BE2C (cell line): Measurements from ENCODE around the gene LPCAT3.

DNA sequence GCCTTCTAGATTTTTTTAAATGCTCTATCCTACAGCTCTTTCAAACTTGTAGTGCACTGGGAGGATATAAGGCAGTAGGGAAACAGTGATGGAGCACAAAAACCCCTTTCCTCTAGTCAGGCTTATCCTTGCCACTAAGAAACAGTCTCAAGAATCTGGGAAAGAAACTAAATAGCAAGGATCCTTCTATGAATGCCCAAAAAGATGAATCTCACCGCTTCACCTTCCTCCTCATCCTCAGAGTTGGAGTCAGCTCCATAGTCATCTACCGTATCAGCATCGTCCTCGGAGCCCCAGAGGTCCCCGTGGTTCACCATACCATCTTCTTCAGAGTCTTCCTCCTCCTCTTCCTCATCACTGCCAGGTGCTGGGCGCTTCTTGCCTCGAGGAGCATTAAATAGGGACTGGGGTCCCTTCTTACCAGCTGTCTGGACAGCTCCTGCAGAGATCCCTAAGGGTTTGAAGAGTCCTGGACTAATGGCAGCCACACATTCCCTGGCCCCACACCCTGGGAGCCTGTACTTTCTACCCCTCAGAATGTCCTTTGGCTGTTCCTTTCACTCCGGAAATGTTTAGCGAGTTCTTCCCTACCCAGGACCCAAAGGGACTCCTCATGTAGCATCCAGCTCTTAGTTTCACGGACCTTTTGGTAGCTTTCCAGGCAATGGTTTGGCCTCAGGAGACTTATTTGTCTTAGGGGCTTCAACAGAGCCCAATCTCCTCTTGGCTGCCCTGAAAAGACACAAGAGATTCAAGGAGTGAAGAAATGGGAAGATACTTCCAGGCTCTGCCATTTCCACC is 2.0 kb downstream of the NOP2 start:
- RRBS = no CpG with 5 or more reads among the region's 10 CpGs

DNA sequence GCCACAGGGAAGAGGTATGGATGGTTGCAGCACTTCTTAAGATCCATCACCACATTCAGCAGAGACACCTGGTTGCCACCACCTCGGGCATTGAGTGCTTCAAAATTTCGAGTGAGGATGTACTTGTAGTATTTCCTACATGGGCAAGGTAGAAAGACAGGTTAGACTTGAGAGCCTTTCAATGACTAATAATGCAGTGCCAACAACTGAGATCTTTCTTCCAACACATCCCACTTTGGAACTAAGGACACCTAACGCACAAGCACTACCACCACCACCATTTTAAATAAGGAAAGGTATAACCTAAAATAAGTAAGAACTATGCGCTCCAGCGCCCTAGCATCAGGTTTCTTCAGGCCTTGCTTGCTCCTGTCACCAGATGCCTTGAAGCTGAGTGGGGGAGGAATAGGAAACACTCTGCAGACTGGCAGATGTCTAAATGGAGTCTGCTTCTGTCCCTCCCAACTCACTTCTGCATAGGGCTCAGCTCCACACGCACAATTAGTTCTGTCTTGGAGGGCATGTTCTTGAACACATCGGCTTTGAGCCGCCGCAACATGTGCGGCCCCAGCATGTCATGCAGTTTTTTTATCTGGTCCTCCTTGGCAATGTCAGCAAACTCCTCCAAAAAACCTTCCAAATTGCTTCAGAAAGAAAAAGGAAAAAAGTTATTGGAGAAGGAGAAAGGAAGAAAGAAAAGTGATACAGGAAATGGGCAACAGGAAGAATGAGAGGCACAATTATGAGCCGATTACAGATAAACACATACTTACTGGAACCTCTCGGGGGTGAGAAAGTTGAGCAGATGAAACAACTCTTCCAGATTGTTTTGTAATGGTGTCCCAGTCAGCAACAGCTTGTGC is 15.0 kb downstream of the CHD4 start:
- RRBS = no CpG with 5 or more reads among the region's 12 CpGs

DNA sequence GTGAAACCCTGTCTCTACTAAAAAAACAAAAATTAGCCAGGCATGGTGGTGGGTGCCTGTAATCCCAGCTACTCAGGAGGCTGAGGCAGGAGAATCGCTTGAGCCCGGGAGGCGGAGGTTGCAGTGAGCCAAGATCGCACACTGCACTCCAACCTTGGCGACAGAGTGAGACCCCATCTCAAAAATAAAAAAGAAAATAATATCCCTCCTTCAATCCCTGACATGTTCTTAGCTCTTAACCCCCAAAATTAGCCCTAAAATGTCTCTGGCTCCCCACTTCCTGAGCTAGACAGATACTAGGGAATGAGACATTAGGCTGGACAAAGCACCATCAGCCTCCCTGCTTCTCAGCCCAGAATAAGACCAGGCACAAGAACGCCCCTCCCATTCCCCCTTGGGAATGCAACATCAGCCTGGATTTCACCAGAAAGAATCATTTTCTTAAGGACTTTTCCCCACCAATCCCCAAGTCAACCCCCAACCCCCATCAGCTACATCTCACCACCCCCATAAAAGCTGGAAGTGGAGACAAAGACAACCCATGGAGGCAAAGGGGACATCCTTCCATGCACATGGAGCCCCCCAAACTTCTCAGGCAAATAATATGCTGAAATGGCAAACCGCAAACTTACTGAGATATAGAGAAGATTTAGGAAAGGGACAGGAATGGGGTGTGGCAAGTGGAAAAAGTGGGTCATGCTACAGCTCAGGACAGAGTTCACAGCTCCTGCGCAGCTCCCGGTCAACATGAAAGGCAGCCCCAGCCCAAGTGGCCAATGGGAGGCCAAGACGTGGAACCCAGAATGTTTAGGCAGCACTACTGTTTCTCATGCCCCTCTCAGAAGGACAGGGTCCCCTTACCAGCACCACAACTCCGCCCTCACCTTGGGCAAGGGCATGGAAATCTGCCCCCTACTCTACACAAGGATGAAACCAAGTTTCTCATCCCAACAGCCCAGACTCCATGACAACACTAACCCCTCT is 2.8 kb downstream of the CHD4 start:
- RRBS = no CpG with 5 or more reads among the region's 11 CpGs

GRCh38 chr12:6606098-6606983 is 838 bp downstream of the CHD4 start:
- RRBS = 0% methylated on average over 4 of the region's 62 CpGs

DNA sequence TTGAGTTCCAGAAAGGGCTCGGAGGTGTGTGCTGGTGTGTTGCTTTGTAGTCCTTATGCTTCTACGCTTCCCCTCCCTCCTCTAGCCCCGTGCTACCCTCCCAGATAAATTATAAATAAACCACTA is 4.7 kb upstream of the CHD4 start:
- RRBS = no CpG with 5 or more reads among the region's 3 CpGs

DNA sequence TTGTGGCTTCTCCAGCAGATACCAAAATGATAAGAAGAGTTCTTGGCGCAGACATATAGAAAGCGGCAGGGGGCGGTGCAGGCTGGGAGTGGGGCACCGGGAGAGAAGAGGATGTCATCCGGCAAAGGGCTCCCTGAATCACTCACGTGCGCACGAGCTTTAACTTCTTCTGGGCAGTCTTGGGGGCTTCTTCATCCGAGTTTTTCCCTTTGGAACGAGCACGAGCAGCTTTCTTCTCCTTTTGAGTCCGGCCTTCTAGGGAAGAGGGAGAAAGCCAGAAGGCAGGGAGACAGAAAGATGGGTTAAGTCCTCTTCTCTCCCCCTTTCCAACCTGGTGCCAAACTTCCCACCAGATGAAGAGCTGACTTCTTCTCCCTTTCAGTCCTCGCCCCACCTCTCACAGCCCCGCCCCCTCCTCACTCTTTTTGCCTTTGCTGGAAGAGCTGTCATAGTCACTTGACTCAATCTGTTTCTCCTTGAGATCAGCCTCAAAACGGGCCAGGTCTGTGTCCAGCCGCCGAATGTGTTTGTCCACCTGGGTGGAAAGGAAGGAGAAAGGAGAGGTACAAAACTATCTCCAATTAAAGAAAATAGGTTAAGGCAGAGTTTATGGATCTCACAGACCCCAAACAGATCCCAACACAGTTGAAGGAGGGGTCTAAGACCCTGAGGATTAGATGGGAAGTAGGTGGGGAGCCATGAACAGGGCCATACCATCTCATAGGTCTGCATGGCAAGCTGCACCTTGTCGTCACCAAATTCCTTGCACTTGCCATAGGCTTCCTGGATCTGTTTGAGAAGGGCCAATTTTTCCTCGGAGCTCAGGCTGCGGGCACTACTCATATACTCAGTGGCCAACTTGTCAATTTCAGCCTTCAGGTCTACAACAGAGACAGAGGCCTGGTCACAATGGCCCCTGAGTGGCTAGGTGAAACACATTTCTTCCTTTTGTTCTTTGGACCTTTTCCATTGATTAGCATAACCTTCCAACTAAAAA is 5.6 kb upstream of the ACRBP start:
- RRBS = no CpG with 5 or more reads among the region's 20 CpGs

DNA sequence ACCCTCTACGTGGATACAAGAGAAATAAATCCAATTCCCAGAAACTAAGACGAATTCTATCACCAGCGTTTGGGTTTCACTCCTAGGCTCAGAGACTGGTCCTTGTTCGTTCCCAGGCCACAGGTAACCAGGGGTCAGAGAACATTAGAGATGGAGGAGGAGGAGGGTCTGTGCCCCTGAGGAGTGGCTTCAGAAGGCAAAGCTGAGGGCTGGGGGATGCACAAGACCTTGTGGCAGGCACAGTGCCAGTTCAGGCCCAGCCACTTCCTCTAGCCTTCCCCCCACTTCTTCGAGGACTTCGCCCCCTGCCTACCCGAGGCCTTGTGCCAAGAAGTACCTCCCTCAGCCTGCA is 809 bp downstream of the ZNF384 start:
- RRBS = no CpG with 5 or more reads among the region's 7 CpGs

DNA sequence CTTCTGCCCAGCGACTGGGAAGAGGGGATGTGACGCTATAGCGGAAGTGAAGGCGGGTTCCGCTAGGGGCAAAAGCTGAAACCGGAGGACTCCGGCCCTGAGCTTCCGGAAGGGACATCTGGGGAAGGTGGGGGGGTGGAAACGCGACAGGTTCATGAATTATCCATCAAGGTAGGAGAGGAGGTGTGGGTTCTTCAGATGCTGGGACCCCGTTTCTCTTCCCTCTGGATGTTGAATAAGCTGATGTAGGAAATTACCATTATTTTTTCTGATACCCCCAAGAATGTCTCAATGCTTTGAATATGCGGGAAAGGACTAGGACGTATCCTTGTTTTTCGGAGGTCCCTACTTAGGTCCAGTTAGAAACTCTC is 459 bp upstream of the ZNF384 start:
- RRBS = no CpG with 5 or more reads among the region's 14 CpGs

DNA sequence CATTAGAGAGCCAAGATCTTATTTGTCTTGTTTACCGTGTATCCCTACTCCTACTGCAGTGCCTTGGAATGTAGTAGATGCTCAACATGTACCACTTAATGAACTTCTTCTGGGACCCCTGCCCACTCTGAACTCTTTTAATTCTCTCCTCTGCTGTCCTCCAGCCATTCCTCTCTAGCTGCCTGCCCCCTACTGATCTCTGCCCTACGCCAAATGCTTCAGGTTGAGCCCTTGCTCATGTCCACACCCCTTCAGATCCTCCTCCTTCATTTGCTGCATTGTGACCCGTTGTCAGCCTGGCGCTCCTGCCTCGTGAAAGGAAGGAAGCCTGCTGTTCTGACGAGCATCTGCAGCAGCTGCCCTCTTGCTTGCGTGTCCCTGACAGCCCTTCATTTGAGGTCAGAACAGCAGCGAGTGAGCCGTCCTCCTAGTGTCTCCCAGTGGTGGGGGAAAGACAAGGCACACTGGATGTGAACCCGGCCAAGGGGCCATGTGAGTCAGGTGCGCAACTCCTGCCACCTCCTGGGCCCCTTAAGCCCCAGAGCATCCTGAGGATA is 2.9 kb upstream of the PIANP start:
- RRBS = no CpG with 5 or more reads among the region's 11 CpGs

- RRBS = no CpG with 5 or more reads among the region's 7 CpGs
Measured at GRCh38 chr12:6768473-6769025, 2.4 kb downstream of the PTMS start.

DNA sequence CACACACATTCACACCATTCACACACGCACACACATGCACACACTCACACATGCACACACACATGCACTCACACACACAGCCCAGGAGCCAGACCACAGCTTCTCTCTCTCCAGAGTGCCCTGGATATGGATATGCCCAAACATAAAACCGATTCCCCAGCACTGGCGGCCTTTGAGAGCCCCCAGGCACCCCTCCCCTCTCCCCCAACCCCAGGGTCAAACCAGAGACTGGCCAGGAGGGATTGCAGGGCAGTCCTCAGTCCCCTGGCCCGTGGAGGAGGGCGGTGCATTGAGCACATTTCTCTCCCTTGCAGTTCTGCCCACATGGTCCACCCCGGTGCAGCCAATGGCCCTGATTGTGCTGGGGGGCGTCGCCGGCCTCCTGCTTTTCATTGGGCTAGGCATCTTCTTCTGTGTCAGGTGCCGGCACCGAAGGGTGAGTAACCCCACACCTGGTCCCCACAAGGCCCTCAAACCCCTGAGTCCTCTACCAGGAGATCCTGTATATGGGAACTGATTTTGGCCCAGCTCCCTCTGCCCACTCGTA is 3.4 kb upstream of the GPR162 start:
- RRBS = 80% methylated on average over 4 of the region's 12 CpGs

GRCh38 chr12:6819861-6820667 is 1.6 kb upstream of the GPR162 start:
- RRBS = no CpG with 5 or more reads among the region's 9 CpGs

- RRBS = no CpG with 5 or more reads among the region's 15 CpGs
Measured at GRCh38 chr12:6870946-6871934, 1.9 kb downstream of the SPSB2 start.

GRCh38 chr12:6871935-6873018 is 826 bp downstream of the SPSB2 start:
- RRBS = no CpG with 5 or more reads among the region's 38 CpGs

GRCh38 chr12:6948082-6948700 is 3.0 kb upstream of the PTPN6 start:
- RRBS = no CpG with 5 or more reads among the region's 9 CpGs

DNA sequence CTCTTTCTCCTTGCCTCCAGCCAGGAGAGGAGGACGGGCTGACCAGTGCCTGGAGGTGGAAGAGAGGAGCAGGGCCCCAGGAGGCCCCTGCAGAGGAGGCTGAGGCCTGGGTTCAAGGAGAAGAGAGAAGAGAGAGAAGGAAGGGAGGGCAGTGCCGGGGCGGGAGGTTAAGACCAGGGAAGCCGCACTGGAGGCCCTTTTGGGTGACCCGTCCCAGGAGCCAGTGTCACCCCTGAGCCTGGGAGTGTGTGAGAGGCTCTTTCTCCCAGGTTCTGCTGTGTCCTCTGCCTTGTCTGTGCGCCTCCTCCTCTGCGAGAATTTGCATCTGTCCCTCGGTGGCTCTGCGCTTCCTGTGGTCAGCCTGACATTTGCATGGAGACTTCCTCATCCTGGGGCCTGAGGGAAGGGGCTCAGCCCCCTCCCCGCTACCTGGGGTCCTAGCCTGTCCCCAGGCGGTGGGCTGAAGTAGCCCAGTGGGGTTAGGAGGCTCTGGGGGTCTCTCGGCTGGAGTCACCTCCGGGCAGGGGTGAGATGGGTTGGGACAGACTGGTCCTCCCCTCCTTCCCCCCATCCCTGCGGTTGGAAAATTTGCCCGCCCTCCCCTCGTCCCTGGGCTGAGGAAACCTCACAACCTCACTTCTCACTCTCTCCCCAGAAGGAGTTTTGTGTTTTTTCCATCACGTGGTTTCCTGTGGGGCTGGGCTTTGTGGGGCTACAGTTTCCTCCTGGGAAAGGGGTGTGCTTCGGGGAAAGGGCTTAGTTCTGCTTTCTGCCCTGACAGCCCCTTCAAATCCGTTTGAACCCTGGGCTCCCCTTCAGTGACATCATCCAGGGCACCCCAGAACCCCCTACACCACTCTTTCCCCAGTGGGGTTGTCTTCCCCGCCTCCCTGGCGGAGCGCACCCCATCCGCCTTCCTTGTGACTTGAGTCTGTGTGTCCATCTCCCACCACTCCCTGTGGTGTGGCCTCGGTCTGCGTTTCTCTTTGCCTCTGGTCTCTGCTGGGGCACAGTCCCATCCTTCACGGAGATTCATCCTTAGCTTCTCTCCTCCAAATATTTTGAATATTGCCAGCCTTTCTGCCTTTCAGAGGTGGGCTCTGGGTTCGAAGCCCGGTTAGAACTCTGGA is 2.5 kb downstream of the PTPN6 start:
- RRBS = no CpG with 5 or more reads among the region's 28 CpGs

DNA sequence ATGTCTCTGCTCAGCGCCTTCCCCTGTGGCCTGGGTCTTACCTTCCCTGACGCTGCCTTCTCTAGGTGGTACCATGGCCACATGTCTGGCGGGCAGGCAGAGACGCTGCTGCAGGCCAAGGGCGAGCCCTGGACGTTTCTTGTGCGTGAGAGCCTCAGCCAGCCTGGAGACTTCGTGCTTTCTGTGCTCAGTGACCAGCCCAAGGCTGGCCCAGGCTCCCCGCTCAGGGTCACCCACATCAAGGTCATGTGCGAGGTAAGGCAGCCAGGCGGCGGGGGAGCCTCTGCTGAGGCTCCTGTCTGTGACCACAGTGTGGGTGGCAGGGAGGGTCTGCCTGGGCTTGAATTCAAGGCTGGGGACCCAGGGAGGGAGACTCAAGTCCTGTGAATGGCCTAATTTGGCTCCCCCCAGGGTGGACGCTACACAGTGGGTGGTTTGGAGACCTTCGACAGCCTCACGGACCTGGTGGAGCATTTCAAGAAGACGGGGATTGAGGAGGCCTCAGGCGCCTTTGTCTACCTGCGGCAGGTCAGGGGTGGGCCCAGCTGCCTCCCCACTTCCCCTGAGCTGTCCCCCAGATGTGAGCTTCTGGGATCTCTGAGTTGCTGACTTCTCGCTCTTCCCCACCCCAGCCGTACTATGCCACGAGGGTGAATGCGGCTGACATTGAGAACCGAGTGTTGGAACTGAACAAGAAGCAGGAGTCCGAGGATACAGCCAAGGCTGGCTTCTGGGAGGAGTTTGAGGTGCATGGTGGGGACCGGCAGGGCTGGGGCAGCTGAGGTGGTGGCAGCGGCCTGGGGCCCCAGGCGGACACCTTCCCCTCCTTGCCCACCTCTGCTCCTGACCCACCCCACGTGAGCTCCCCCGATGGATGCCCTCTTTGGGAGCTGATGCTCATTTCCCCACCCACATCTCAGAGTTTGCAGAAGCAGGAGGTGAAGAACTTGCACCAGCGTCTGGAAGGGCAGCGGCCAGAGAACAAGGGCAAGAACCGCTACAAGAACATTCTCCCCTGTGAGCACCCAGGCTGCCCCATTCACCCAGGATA is 3.9 kb downstream of the PTPN6 start:
- RRBS = no CpG with 5 or more reads among the region's 32 CpGs

- RRBS = no CpG with 5 or more reads among the region's 13 CpGs
Measured at GRCh38 chr12:6962132-6962531, 8.3 kb downstream of the PHB2 start.

DNA sequence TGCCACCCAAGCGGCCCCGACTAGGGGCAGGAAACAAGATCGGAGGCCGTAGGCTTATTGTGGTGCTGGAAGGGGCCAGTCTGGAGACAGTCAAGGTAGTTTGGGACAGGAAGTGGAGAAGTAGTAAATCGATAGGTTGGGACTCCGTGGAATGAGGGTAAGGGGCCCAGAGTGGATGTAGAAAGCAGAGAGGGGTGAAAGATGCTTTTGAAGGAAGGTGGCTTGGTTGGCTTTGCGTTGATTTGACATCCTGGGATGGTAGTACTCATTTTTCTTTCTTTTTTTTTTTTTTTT is 231 bp downstream of the EMG1 start:
- RRBS = no CpG with 5 or more reads among the region's 7 CpGs

GRCh38 chr12:7017753-7018897 is at the start of gene LPCAT3:
TSS of gene LPCAT3 (minus strand) at chr12:7018476.
- RRBS = 2% methylated on average over 23 of the region's 85 CpGs